Diencephalon (tissue), 2 donors: Measurements from ENCODE around the gene TBC1D4.

- RAMPAGE, long total RNA, result no peak
Observed at GRCh38 chr13:73618593-73618898, 559.7 kb downstream of the KLF5 start.

GRCh38 chr13:74047907-74048089, 989.0 kb downstream of the KLF5 start:
- RAMPAGE, long total RNA, result no peak

DNA sequence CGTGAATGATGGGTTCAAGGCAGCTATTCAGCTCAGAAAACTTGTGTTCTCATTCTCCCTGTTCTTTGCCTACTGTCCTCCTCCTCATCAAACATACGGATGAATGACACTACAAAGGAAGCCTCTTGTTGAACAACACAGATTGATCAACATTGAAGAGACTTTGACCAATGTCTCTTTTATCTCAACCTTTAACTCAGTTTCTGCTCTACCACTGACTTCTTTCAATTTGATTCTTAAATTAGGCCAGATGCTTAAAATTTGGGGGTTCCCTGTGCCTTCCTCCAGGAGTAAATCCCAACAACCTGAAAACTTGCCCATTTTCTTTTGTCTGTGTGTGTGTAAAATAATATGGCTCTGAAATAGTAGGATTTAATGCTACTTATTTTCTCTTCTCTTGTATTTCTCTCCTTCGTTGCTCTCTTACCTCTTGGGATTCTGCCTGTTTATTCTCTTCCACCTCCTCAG, 1103.4 kb downstream of the KLF5 start:
- RAMPAGE, long total RNA, result no peak

DNA sequence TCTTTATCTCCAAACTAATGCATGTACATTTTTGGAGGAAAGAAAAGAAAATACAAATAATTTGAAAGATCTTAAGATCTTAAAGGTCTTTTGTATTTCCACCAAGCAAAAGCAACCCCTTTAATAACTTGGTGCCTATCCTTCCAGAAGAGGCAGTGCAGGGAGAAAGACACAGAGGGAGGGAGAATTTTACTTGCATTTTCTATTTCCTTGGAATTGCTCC, 1143.2 kb downstream of the KLF5 start:
- RAMPAGE, long total RNA, result no peak

DNA sequence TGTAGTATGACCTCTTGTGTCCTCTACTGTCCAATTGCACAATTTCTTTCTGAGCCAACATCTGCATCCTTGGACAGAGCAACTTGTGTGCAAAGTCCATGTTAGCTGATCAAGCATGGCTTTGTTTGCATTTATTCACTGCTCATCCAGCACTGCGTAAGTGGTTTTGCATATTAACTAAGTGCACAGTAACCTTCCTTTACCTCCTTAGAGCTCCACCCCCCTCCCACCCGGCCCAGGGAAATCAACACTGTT, 1194.3 kb downstream of the TBC1D4 start:
- RAMPAGE, long total RNA, result no peak

DNA sequence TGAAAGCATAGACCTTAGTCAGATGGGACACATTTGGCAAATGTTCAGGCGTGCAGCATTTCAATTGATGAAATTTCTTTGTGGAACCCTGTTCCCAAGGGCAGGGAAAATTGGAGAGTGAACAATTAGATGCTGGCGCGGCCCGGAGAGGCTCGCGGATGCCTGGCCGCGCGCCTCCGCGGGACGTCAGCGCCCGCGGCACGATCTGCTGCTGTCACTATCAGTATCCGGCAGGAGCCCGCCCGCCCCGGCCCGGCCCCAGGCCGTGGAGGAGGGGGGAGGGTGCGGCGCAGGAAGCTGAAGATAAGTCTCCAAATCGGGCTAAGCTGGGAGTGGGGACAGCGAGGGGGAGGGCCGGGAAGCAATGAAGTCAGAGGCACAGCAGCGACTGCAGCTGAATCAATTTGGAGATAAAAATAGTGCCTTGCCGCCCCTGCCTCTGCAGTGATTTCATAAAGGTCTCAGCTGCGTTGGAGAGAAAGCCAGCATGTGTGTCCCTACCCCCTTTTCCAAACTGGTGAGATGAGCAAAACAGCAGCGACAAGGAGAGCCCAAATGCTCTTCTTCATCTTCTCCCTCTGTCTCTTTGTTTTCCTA, 906.2 kb downstream of the TBC1D4 start:
- RAMPAGE, long total RNA, result no peak

DNA sequence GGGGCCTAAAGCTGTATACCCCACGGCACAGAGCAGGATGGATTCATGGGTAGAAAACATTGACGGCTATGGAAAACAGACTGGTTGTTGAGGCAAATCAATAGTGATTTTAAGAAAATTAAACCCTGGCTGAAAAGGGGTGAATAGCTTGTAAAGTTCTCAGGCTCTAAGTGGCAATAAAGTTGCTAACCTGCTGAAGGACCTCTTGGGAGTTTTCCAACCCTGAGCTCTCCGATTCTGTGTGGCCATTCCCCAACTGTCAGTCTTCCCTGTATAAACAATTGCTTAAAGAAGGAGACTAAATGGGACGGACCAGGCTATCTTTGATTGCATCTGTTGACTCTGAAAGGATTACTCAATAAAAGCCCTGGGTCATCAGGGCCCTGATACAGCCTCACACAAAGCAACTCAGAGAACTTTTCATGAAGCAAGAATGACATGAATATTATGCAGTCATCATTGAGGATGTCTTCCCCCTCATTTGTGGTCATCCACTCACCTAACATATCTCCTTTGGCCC, 308.0 kb downstream of the TBC1D4 start:
- RAMPAGE, long total RNA, result no peak

- RAMPAGE, long total RNA, result no peak
Observed at GRCh38 chr13:75194612-75195103, 287.3 kb downstream of the TBC1D4 start.

DNA sequence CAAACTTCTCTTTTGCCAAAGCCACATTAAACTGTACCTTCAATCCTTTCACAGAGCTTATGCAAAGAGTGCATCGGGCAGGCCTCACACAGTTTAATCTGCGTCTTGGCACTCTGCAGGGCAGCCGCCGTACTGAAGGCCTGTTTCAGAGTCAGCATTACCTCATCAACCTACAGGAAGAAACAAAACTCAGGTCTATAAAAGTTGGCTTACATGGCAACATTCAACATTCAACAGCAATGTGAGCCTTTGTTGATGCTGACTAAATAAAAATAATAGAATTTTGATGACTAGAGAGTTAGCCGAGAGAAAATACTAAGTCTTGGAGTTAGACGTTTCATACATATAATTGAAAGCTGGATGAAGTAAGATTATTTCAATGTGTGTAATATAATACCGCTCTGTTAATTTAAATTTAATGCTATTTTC, 132.8 kb downstream of the TBC1D4 start:
- RAMPAGE, long total RNA, result no peak

DNA sequence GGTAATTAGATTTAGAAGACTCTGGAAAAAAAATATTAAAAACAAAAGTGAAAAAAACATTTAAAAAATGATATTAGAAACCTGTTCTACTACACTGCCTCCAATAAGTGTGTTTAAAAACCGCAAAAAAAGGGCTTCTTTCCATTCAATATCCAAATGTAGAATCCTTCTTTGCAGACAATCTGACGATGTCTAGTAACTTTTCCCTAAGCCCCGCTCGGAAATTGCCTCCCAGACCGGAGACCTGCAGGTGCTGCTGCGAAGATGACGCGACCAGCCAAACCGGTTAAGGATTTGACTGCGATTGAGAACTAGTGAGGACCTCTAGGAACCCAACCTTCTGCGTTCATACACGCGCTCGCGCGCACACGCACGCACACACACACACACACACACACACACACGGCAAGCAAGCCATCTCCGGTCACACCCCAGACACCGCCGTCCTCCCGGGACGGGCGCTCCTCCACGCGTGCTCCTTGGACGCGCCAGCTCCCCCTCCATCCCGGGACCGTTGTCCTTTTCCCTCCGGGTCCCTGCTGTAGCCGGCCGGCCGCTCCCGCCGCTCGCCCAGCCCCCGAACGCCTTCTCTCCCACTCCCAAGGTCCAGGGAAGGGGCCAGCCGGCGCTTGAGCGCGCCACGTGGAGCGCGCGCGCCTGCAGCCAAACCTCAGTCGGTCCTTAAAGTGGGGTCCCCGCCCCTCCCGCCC, 1.3 kb downstream of the TBC1D4 start:
- RAMPAGE, long total RNA, result no peak

DNA sequence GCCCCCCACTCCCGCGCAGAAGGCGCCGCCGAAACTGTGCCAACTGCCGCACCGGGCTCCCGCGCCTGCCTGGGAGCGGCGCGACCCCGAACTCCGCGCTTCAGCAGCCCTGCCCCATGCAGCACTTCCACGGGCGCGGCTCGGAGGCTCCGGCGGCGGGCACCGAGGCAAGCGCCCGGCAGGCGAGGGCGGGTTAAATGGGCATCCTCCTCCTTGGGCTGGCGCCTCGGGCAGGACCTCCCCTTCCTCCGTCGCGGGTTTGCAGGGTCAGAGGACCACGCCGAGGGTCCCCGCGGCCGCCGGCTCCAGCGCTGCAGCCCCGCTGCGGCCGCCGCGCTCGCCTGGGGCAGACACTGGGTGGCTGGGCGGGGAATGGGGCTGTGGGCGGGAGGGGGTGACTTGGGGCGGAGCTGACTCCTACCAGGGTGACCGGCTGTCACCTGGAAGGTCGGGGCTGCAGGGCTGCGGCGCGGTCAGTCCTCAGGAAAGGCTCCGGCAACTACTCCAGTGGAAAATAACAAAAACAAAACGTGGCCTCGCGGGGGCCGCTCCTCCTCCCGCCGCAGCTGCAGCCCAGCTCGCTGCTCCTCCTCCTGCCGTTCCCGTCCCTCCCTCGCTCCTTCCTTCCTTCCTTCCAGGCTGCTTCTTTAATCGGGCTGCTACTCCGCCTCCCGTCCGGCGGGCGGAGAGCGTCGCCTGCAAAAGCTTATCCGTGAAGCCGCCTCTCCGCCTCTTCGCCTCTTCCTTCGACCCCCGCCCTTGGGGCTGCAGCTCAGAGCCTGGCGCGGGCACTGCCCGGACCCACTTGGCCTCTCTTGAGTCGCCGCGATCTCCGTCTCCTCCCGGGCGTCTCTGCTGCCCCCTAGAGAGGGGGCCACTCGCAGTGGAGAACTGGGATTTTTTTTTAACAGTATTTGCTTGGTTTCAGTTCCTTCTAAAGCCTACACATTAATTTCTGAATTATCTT, at the start of gene TBC1D4:
Gene TBC1D4 (minus strand): TSS at position 355 of the 967 bp plus-strand sequence.
- RAMPAGE, long total RNA, result no peak

GRCh38 chr13:75507692-75508041, 25.7 kb upstream of the TBC1D4 start:
- RAMPAGE, long total RNA, result no peak

DNA sequence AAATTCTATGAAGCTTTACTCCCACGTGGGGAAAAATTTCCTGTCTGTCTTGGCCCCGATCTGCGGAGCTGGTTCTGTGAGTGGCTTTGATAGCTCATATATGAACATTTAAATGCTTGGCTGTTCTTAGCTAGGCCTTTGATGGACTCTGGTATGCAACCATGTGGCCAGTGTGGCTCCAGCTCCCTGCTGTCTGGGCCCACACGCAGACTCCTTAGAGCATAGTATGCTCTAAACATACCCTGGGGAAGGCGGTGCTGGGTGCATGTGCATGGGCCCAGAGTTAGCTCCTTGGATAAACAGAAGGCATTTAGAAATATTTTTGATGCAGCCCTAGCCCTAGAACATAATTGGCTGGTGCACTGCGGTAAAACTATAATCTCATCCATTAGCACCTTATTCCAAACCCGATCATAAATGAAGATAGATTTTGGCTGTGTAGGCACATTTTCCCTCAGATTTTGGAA, 153.4 kb downstream of the LMO7 start:
- RAMPAGE, long total RNA, result no peak

GRCh38 chr13:76820771-76821163, 65.4 kb downstream of the KCTD12 start:
- RAMPAGE, long total RNA, result no peak

GRCh38 chr13:76883809-76884028, 2.5 kb downstream of the KCTD12 start:
- RAMPAGE, long total RNA, result no peak

GRCh38 chr13:76884029-76884256, 2.3 kb downstream of the KCTD12 start:
- RAMPAGE, long total RNA, result no peak

GRCh38 chr13:77067456-77067965, 40.6 kb upstream of the FBXL3 start:
- RAMPAGE, long total RNA, result no peak

- RAMPAGE, long total RNA, result no peak
Observed at GRCh38 chr13:77097759-77098810, 71.1 kb upstream of the FBXL3 start.

DNA sequence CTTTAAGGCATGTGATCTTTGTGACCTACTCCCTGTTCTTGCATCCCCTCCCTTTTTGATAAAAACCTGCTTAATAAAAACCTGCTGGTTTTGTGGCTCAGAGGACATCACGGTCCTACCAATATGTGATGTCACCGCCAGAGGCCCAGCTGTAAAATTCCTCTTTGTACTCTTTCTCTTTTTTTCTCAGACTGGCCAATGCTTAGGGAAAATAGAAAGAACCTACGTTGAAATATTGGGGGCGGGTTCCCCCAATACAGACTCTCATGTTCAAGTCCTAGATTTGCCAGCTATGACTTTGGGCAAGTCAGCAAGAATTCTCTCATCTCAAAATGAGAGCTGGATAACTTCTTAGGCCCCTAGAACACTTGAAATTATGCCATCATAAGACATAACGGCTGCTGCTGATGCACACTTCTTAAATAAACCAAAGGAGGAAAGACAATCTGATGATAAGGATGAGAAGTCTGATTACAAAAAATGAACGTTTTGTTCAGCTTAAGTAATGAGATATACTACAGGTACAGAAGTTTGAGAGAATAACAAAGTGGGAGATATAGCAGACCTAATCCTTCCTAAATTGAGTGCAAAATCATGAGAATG, 83.7 kb upstream of the FBXL3 start:
- RAMPAGE, long total RNA, result no peak

DNA sequence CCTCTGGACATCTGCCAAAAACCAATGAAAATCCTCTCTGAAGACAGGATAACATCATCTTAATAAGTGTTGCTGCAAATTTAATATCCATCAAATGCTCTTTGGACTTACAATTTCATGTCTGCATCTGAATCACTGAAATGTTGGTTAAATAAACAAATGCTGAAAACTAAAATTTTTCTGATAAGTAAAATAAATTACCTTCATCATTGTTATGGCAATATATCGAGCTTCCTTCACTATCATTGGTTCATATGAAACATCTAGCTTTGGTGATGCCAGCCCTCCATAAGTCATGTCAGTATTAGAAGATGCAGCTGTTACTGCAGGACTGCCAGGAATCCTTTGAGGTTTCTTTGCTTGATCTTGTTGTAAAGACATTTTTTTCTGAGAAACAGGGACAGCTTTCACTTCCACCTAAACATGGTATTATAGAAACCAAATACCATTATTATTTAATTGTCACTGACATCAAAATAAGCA, 123.6 kb upstream of the FBXL3 start:
- RAMPAGE, long total RNA, result no peak